PC-3 (cell line): Measurements from ENCODE around the gene MAN2C1.

- RAMPAGE, long total RNA: no peak
Observed at GRCh38 chr15:74961117-74962243, 4.9 kb upstream of the RPP25 start.

- RAMPAGE, long total RNA: no peak
Observed at GRCh38 chr15:75149933-75150586, 51.6 kb upstream of the C15orf39 start.

- RAMPAGE, long total RNA: no peak
Observed at GRCh38 chr15:75200556-75201334, 937 bp upstream of the C15orf39 start.

GRCh38 chr15:75210276-75210978, 8.7 kb downstream of the C15orf39 start:
- RAMPAGE, long total RNA: no peak

GRCh38 chr15:75368239-75369099, at the start of gene MAN2C1:
Gene MAN2C1, minus strand, starts transcription at chr15:75368607.
- RAMPAGE, long total RNA: no peak

DNA sequence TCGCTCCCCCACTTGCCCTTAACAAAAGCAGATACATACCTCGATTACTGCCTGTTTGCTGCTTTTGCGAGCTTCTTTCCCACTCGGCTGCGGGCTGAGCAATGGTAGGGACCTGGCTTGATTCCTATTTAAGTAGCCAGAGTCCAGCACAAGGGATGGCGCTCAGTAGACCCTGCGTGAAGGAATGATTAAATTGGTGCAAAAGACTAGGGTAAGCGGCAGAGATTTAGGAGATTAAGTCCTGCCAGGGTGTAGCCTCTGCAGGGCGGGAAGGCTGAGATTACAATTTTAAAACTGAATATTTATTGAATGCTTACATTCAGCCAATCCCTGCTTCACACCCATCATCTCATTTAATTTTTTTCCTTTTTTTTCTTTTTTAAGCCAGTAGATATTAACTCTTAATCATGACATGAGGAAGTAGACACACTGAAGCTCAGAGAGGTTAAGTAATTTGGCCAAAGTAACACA, 710 bp upstream of the SNUPN start:
- RAMPAGE, long total RNA: no peak

DNA sequence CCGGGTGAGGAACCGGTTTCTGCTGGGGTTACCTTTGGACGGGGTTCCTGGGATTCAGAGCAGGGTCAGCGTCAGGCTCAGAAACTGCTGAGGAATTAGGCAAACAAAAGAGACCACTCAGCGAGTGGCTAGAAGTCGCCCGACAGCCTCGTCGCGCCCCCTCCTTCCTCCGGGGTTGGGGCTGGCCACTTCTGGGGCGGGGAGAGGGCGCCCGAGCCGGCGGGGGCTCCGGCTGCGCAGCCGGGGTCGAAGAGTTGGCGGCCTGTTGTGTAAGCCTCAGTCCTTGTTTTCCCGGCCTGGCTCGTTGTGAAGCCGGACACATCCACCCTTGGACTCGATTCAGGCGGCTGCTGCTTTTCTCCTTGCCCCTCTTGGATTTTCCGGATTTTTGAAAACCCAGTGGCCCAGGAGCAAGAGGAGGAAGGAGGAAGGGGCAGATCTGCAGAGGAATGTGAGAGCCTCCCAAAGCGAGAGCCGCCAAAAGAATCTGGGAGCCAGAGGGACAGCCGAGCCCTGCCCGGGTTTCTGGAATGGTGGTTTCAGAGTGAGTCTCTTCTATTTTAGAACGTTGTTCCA, 521 bp downstream of the SNX33 start:
- RAMPAGE, long total RNA: no peak

GRCh38 chr15:75648721-75649216, 1.1 kb downstream of the SNX33 start:
- RAMPAGE, long total RNA: no peak

DNA sequence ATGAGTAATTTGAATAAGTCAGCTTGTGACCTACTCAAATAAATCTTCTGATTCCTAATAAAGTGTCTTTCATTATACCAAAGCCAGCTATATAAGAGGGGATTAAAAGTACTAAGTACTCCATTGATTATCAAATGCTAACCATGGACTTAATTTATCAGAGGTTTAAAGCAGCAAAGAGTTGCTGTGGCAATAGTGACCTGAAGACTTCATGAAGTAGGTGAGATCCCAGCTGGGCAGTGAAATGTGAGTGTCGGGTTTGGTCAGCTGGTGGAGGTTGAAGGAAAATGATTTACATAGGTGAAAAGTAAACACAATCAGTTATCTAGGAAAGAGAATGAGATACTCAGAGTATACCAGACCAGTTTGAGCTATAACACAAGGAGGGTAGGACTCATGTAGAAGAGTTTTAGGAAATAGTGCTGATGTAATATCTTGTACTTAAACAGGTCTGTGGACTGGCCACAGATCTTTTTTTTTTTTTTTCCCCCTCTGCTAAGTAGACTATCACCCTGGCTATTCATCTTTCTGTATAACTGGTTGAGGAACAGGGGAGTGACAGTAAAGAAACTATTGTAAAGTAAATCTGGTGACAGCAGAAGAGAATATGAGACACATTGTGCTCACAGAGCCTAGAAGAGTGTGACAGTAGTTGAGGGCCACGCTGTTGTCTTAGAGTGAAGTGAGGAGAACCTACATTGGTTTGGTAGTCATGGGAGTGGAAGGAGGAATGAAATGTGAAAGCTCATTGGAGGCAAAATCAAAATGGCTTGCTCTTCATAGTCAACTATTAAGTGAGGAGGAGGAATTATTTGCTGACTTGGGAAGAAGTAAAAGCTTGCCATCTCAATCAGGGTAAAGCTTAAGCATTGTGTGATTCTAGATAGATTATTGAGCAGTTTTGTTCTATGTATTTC, 16.3 kb upstream of the FBXO22 start:
- RAMPAGE, long total RNA: no peak

DNA sequence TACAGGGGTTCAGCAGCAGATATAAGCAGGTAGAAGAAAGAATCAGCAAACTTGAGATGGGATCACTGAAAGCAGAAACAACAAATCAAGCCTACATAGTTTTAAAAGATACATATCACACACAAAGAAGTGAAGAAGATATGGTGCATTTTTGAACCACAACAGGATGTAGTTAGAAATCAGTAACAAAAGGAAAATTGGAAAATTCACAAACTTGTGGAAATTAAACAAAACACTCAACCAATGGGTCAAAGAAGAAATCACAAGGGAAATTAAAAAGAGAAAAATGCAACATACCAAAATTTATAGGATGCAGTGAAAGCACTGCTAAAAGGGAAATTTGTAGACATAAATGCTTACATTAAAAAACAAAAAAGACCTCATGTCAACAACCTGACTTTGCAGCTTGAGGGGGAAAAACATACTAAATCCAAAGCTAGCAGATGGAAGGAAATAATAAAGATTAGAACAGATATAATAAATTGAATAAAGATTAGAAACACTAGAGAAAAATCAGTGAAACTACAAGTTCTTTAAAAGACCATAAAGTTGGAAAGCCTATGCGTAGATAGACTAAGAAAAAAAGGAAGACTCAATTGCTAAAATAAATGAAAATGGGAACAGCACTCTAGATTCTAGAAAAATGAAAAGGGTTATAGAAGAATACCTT, 35.1 kb downstream of the FBXO22 start:
- RAMPAGE, long total RNA: no peak

DNA sequence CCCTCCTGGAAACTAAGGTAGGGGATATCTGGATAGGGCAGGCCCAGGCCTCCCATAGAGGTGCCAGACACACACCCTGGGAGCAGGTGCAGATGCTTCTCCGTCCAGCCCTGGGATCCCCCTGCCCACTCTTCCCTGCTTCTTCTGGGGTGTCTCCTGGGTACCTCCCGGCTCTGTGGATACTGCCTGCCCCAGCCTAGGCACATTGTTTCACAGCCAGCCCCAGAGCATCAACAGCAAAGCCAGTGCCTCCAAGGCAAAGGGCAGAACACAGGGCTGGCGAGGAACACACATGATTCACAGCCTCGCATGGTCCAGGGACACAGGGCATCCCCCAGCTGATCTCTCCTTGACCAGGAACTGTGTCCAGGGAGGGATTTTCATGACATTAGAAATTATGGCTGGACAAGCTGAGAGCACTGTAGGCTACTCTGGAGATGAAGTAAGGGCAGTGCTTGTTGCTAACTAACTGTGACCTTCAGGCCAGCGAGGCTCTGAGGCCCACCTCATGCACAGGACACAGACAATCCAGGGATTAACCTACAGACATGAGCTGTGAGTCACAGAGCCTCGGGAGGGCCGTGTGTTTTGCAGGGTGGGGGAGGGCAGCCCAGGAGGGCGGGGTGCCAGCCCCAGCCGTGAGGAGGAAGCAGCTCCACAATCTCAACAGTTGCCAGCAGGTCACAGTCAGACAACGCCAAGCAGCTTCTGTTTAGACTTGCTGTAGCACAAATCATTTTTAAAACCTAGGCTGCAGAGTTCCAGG, 115.0 kb downstream of the ETFA start:
- RAMPAGE, long total RNA: no peak

DNA sequence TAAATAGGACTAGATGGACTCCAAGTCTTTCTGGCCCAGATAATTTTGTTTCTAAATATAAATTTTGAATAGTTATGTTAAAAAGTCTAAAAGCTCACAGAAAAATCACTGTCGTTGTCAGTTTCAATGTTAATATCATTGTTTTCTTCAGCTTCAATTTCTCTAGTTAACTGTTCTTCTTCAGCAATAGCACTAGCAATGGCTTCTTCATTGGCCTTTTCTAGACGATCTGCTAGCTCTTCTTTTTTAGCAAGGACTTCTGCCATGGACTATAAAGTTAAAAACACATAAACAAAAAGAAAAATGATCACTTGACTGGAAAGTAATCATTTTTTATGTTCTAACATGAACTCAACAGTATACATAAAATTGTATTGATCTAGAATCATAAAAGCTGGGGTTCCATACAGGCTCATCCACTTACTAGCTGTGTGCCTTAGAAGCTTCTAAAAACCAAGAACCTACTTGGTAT, 138.3 kb downstream of the SCAPER start:
- RAMPAGE, long total RNA: no peak

GRCh38 chr15:77067138-77067795, 3.6 kb downstream of the TSPAN3 start:
- RAMPAGE, long total RNA: no peak

DNA sequence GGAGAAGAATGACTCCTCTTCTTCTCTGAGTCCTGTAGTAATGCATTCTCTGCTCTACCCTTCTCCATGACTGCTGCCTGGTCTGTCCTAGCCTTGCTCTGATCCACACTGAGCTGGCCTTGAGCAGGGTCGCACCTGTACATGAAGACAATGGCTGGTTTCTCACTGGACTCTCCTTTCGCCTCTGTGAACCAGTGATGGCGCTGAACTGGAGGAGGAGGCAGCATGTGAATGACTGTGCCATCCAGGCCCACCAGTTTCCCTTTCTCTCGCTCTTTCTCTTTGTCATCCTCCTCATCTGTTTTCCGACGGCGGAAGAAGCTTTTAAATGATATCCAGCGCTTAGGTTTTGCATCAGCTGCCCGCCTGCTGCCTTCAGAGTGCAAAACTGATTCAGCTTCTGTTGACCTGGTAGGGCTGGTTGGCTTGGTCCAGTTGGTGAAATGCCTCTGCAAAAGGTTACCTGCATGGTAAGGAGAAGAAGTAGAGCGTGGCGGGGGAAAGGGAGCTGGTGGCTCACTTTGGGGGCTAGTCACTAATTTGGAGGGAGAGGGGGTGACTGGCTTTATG, 108.0 kb upstream of the TSPAN3 start:
- RAMPAGE, long total RNA: no peak

DNA sequence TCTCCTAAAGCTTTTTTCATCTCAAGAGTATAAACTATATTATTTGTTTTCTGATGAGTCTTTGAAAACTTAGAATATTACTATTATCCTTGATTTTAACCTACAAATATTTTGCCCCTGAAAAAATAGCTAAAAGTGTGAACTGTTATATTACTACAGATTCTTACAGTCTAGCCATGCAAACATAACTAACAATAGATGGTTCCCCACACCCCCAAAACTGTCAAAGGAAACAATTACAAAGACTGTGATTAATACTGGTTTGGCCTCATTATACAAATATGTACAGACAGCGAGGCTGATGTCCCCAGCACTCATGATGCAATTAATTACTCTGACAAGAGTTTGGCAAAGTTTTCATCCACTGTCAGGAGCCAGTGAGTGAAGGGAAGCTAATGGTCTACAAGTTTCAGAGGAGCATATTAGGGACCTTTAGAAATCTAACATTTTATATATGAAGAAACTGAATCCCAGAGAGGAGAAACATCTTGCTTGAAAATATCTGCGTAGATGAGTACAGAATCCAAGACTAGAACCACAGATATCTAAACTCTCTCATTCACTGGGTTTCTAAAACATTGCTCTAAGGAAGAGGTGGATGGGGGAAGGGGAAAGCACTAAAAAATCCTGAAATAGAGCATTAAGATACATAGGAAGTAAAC, 61.0 kb downstream of the HMG20A start:
- RAMPAGE, long total RNA: no peak

DNA sequence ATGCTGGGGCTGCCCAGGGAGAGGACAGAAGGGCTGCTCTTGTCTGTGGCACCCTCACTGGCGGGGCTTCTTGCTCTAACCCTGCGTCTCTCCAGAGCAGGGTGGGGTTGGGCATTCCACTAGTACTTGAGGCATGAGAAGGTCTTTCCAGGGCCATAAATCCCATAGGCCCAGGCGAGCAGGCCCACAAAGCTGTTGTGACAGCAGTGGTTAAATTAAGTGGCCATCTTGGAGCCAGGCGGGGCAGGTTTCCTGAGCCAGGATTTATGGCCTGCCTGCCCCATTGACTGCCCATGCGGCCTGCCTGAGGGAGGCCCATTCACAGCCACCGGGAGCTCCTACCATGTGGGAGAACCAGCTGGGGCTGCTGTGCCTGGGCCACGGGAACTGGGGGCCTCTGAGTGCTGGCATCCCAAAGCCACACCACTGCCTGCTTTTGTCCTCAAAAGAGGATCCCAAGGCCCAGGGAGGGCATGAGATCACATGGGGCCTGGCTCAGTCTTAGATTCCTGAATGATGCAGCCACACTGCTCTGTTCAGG, 81.8 kb downstream of the LINGO1 start:
- RAMPAGE, long total RNA: no peak

DNA sequence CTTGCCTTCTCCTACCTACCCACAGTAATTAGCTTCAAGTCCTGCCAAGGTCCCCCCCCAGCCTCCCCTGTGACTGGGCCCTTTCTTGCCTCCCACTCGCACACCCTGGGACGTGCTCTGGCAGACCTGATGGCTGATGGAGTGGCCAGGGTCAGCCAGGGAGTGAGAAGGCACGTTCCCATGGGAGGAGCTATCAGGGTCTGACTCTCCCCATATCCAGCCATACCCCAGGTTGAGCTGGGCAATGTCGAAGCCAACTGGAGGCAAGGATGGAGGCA, 136.6 kb upstream of the LINGO1 start:
- RAMPAGE, long total RNA: no peak

GRCh38 chr15:78056231-78056691, 21.2 kb downstream of the TBC1D2B start:
- RAMPAGE, long total RNA: no peak

DNA sequence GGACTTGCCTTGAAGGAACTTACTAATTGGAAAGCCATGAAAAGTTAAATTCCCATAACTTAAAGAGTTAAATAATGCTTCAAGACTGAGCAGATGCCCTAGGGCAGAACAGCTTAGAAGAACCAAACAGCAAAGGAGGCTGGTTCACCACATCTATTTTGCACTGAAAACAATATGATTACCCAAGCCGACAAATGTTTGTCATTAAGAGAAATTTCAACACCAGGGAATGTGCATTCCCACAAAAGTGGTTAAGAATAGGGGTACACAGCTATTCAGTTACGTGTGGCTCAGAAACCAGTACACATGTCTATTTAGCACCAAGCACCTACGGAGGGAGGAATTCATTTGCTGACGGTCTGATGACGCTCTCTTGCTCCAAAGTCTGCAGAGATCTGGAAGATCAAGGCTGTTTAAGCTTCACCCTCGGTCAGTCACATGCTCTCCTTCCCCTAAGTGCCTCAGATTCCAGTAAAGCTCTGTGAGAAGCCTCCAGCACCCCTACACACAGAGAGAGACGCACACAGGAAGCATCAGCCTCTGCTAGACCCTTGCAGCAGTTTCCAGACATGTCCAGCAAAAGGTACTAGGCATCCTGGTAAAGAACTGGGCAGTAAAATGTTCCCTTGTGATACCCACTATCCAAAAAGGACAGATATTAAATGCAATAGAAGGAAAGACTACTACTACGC, 5.0 kb downstream of the TBC1D2B start:
- RAMPAGE, long total RNA: no peak

DNA sequence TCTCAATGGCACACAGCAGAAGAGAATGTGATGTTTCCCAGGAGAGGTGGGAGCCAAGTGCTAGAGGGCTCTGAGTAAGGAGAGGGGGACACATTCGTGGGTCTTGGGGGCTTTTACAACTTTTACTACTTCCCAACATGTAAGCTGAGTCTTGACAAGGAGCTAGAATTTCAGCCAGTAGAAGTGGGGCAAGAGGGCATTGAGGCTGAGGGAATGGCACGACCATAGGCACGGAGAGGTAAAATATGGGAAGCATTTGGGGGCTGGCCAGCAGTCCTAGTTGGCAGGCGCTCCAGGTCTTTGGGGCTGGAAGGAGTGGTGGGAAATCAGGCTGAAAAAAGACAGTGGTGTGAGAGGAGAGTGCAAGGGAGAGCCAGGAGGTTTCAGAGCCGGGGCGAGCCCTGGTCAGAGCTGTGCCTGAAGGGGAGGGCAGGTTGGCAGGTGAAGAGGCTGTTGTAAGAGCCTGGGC, 1.7 kb upstream of the IDH3A start:
- RAMPAGE, long total RNA: no peak